Cytotoxic T cell (primary cell): ENCODE data around the gene EGLN3.

DNA sequence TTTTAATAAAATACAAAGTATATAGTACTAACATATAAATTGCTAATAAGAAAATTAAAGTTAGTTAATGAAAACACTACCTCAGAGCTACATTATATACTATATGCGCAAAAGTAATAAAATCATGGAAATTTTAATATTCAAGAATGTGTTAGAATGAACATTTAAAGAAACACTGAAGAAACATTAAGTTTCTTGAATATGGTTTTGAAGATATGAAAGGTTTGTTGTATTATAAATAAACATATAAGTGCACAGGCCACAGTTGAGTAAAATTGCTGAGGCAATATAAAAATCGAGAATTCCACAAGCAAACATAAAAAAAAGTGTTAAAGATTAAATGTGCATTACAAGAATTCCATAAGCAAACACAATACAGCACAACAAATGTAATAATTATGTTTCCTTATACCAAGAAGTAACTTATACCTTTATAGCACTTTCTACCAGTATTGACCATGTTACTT lies 262.1 kb upstream of the FOXG1 start:
- PRO-cap, 2 experiments: peak in 1 of 2 experiments; most common plus-strand start position 297 of the sequence (in 1)

GRCh38 chr14:28764963-28765882 lies 1.4 kb upstream of the FOXG1 start:
- PRO-cap, 2 experiments: no peak in any of the 2 experiments

- PRO-cap, 2 experiments: no peak in any of the 2 experiments
Measured at GRCh38 chr14:29745832-29746314, 181.8 kb downstream of the PRKD1 start.

DNA sequence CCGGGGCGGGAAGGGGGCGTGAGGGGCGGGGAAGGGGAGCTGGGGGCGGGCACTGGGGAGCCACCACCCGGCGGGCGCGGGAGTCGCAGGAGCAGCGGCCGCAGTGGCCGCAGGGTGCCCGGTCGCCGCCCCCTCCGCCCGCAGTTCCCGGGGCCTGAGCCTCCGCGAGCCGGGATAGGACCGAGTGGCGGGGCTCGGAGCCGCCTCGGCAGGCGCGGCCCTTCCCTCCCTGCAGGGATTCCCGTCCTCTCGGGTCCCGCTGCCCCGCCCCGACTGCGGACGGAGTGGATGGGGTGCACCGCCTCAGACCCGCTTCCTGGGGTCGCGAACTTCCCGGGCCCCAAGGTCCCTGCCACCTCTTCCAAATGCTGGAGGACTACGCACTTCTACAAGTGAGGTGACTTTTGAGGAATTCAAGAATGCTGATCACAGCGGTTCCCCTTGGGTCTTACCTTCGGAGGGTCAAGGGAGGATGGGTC lies 271 bp upstream of the PRKD1 start:
- PRO-cap, 2 experiments: no peak in any of the 2 experiments

- PRO-cap, 2 experiments: no peak in any of the 2 experiments
Measured at GRCh38 chr14:30270519-30271105, 288.3 kb upstream of the G2E3 start.

- PRO-cap, 2 experiments: no peak in any of the 2 experiments
Measured at GRCh38 chr14:30622430-30623100, 446 bp downstream of the SCFD1 start.

DNA sequence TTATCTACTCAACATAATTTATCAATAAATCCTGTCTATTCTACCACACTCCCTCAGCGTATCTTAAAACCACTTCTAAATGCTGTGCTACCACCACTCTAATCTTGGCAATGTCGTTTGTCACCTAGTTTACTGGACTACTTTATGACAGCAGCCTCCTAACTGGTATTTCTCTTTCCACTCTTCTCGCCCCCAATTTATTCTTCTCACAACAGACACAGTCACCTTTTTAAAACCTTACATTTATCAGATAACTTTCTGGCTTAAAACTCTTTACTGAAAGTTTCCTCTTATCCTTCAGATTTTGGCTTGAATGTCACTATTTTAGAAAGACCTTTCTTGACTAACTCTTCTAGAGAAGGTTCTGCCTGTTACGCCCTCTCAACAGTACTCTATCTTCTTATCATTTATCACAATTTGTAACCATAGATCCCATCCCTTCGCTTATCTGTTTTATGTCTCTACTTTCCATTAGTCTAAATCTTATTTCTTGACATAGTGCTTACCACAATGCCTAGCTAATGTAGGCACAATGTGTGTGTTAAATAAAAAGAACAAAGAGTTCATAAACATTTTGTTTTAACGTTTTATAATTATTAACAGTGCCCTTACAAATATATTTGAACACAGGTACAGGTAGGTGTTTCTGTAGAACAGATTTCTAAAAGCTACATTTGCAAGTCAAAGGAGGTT lies 35.7 kb downstream of the COCH start:
- PRO-cap, 2 experiments: no peak in any of the 2 experiments

DNA sequence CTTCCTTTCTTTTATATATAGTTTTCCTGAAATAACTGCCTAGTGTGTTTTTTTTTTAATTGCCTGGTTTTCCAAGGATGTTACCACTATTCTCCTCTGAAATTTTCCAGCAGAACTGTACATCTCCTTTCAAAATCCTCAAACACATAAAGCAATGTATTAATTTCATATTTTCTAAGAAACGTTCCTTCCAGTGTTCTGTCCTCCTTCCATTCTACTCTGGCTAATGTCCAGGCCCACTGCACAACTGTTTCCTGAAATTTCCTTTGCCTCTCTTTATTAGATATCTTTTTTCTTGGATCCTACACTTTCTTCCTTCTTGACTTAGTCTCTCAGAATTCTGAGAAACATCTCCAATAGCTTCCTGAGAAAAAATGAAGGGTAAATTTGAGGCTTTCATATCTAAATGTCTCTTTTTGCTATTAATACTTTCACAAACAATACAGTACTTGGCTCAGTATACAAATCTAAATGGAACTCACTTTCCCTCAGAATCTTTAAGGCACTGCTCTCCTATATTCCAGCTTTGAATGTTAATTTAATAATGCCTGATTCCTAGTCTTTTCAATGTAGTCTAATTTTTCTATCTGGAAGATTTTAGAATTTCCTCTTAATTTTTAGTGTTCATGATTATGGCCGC lies 65.7 kb downstream of the COCH start:
- PRO-cap, 2 experiments: no peak in any of the 2 experiments

DNA sequence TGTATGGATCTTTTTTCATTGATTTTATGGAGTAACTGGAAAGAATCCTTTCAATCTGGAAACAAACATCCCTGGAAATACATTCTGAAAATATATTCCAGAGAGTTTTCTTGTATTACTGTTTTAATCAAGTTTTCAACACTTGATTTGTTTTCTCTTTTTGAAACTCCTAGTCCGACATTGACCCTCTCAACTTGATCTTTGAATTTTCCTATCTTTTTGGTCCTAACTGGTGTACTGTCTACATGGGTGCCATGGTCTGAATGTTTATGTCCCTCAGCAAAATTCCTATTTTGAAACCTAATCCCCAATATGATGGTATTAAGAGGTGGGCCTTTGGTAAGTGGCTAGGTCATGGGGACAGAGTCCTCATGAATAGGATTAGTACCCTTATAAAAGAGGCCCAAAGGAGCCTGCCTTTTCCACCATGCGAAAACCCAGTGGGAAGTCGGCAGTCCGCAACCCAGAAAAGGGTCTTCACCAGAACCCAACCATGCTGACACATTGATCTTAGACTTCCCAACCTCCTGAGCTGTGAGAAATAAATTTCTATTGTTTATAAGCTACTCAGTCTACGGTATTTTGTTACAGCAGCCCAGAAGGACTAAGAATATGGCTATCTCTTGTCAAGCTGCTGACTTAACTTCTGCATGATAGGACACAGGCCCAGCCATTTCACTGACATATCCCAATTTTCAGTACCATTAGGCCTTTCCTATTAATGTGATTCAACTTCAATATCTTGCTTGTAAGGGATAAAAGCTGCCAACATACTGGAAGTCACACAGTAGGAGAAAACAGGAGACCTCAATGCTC lies 66.5 kb downstream of the COCH start:
- PRO-cap, 2 experiments: no peak in any of the 2 experiments

GRCh38 chr14:31026487-31027302 lies 516 bp upstream of the STRN3 start:
- PRO-cap, 2 experiments: peak in 2 of 2 experiments; most common plus-strand start chr14:31026537 (in 2); most common minus-strand start chr14:31026937 (in 2)

DNA sequence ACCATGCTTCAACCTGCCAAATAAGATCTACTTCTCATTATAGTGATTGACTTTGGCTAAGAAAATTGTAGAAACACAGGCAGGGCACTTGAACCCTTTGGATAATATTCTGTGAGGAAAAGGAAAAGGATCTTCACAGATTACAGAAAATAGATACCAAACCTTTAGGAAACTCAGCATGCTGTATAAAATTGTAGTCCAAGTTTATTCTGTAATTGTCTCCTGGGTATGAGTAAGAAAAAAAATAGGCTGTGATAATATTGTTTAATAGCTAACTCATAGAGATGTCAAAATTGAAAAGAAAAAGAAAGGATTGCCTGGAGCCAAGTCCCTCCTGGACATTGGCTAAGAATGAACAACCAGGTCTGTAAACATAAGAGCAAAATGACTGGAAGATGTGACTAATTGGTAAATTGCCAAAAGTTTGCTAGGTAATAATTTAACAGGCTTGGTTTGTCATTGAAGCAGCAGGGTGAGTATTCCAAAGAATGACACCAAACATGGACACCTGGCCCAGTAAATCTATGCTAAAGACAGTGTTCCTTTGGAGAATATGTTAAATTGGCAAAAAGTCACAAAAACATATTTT lies 7.6 kb upstream of the STRN3 start:
- PRO-cap, 2 experiments: no peak in any of the 2 experiments

- PRO-cap, 2 experiments: no peak in any of the 2 experiments
Measured at GRCh38 chr14:31134715-31135240, 72.8 kb downstream of the HECTD1 start.

DNA sequence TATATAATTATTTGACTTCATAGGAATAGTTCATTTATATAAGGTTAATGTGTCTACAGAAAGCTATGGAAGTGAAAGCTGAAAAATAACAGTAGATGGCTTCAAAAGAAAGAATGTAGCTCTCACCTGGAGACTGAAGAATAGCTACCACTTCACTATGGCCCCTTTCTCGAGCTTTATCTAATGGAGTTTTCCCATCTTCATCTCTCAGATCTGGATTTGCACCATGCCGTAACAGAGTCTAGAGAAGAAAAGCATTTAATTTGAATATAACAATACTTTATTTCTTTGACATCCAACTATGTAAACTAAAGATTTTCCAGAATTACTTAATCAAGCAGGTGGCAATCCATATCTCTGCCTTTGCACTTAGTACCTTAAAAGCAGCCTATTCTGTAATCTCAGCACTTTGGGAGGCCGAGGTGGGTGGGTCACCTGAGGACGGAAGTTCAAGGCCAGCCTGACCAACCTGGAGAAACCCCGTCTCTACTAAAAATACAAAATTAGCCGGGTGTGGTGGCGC lies 38.3 kb downstream of the HECTD1 start:
- PRO-cap, 2 experiments: no peak in any of the 2 experiments

GRCh38 chr14:32093332-32093814 lies 16.3 kb downstream of the ARHGAP5 start:
- PRO-cap, 2 experiments: no peak in any of the 2 experiments

DNA sequence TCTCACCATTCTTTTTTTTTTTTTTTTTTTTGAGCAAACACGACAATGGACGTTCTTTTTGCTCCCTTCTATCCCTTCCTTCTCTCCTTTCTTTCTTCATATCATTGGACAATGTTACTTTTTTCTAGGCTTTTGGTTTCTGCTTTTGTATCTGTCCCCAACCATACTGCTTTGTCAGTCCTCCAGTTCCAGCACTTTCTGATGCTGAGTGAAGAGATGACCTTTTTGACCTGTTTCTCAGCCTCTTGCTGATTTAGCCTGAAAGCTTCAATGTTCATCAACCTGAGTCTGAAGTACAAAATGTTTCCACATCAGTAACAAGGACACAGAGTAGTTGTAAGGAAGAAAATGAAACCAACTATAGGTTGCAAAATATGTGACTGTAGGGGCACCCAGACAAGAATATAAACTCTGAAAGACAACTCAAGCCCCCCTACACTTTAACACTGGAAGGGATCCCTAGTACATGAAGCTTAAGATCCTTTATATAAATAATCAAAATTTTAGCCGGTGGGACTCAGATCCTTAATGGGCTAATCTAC lies 25.2 kb upstream of the AKAP6 start:
- PRO-cap, 2 experiments: no peak in any of the 2 experiments

DNA sequence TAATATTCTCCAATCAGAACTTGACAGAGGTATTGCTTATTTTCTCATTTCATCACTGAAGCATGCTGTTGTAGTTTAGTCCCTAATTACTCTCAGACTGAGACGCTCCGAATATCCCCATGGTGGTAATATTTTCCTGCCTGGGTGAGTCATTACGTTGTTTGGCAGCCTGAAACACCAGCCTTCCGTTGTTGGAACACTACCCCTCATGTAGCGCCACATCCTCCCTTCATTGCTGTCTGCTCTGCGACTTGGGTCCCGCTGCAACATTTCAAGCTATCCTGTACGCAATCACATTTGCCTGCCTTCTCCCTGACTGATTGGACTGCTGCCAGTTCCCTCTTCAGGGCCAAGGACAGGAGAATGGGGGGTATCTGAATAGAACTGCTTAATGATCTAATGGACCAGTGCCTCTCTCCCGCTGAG lies 369.1 kb downstream of the NPAS3 start:
- PRO-cap, 2 experiments: no peak in any of the 2 experiments

GRCh38 chr14:33950237-33951319 lies at the start of gene EGLN3:
Gene EGLN3 (minus strand): TSS chr14:33951074.
- PRO-cap, 2 experiments: no peak in any of the 2 experiments

- PRO-cap, 2 experiments: peak in 1 of 2 experiments; most common minus-strand start chr14:34060867 (in 1)
Measured at GRCh38 chr14:34060050-34061209, 109.6 kb upstream of the EGLN3 start.

GRCh38 chr14:34434254-34434934 lies 27.6 kb downstream of the SPTSSA start:
- PRO-cap, 2 experiments: no peak in any of the 2 experiments

DNA sequence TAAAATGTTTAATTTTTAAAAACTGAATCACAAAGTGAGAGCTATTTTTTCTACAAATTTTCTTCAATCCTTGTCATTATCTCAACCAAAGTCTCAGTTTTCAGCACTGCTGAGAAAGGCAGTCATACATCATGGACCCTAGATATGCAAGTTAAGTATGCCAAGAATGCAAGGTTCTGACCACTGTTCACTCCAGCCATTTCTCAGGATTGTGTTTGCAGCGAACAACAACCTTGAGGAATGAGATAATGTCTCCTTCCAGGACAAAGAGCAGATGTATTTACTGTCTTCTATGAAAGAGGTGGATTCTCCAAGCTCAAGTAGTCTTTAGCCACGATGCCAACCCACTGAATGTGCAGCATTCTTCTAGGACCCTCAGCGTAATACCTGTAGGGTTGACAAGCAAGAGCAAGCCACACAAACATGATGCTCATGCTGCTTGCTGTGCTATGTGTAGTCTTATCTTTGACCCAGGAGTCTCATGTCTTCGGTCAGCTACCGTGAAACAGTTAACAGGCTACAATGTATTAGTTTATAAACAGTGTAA lies 2.1 kb downstream of the EAPP start:
- PRO-cap, 2 experiments: no peak in any of the 2 experiments